ENCODE measurements around a stretch of chr6.

GRCh38 chr6:43219956-43220687 lies 9.2 kb downstream of the DNPH1 start:
- RRBS = no CpG with 5 or more reads among the region's 15 CpGs

- RRBS = 38% methylated on average over 2 of the region's 19 CpGs
These were observed 13.6 kb downstream of the LRRC73 start for GRCh38 chr6:43496306-43497136.

- RRBS = 2% methylated on average over 16 of the region's 39 CpGs
These were observed 521 bp downstream of the XPO5 start for GRCh38 chr6:43575217-43575817.

GRCh38 chr6:43579016-43579717 lies 3.2 kb downstream of the POLH start:
- RRBS = no CpG with 5 or more reads among the region's 4 CpGs

GRCh38 chr6:43676477-43677666 lies 10.7 kb downstream of the MRPS18A start:
- RRBS = no CpG with 5 or more reads among the region's 12 CpGs

DNA sequence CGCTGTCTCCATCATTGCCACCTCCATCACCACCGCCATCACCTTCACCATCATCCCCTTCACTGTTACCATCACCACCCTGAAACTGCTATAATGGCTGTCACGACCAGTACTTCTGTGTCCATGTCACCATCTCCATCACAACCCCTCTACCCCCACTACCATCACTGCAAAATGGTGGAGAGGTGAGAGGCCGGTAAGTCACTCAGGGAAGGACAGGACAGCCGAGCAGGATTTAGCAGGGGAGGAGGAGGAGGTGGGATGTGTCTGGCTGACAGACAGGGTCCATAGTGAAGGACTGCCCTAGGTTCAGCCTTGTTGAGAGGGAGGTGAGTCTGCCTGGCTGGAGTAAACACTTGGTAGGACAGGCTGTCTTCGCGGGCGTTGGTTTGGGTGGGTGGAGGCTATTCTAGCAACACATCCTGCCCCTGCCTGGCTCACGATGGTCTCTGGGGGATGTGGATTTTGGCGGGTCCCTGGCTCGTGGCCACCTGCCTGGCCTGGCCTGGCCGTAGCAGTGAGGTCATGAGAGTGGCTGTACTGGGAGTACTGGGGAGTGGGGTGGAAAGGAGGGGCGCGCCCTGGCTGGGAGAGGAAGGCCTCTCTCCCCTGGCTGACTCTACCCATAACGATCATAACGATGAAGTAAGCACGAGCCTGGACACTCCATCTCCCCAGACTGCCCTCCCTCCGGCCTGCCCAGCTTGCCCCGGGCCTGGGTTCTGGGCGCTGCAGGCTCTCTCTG lies 30.1 kb upstream of the MRPS18A start:
- RRBS = no CpG with 5 or more reads among the region's 20 CpGs

- RRBS = no CpG with 5 or more reads among the region's 9 CpGs
These were observed 26.9 kb upstream of the VEGFA start for GRCh38 chr6:43742983-43743610.

DNA sequence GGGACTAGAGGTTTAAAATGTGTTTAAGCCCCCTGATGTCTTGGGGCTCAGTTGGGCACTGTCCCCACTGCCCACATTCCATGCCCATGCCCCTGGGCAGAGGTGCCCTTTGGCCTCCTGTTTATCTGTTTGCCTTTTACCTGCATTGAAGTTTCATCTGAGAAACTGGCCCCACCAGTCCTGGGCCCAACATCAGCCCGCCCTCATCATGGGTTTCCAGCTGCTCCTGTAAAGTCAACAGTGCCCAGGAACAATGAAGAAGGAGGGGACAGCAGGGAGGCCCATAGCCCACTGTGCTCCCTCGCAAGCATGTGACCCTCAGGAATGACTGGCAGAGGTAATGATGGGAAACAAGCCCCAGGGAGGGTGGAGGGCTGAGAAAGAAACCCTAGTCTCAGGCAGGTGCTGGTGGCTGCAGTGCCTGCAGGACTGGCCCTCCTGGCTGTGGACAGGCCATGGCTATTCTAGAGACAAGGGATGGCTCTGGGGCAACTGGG lies 104.3 kb downstream of the VEGFA start:
- RRBS = no CpG with 5 or more reads among the region's 2 CpGs

- RRBS = no CpG with 5 or more reads among the region's 7 CpGs
These were observed 137.6 kb downstream of the MRPL14 start for GRCh38 chr6:43989611-43990083.

DNA sequence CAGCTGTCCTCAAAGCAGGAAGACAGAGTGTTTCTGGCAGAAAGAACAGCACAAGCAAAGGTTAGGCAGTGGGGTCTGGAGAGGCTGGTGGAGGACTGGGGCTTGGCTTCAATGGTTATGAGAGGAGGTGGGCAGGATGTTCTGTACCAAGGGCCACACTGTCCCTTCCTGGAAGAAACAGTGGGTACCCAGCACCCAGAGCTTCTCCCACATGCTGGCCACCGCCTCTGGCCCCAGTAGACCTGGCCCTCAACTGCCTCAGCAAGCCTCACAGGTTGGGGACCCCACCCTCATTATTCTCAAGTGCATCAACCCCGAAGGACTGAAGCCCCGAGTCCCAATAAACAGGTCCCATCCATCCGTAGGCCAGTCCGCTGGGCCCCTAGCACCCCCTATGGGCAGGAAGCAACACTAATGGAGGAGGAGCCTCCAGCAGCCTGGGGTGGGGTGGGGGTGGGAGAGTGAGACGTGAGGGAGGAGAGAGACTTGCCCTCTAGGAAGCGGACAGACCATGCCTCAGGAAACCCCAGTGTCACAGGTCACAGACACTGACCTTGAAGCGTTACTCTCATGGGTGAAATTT lies 126.1 kb downstream of the MRPL14 start:
- RRBS = no CpG with 5 or more reads among the region's 8 CpGs

DNA sequence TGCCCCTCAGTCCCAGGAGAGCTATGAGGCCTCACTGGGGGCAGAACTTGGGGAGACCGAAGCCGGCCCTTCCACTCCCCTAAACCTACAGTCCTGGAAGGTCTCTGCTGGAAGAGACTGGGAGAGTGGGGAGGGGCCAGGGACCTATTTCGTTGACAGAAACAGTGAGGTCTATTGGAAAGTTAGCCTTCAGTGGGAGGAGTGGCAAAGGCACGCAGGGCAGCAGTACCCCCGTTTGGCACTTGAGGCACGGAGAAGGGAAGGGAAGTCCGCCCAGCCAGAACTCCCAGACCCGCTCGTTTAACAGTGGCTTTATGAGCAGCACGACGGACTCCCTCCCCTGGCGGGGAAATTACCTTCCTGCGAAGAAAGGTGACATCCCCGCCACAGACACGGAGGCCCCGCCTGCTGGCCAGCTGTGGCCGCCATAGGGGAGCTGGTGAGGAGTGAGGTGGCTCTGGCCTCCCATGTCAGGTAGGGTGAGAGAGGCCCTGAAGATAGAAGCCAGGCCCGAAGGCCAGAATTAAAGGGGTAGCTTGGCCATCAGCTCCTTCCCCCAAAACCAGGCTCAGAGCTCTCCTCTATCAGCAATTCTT lies 123.9 kb downstream of the MRPL14 start:
- RRBS = no CpG with 5 or more reads among the region's 18 CpGs

DNA sequence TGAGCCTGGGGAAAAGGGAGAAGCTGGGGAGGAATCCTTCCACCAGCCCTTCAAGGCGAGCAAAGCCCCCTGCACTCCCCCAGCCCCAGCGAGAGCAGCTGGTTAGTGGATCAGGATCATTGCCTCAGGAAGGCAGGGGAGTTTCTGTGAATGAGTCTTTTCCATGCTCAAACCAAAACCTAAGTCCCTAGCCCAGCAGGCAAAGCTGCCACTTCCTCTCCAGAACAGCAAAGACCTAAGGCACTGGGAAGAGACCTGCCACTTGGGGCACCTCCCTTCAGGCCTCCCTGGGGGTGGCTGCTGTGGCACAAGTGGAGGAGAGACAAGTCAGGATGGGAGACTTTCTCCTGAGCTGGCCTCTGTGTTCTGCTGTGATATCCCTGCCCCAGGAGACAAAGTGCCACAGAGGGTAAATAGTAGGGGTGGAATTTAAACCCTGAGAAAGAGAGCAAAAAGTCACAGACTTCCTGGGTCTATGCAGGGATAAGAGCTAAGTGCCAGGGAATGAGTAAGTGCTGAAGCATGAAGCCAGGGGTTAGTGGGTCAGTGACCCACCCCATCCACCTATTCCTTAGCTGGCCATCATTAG lies 84.3 kb downstream of the MRPL14 start:
- RRBS = no CpG with 5 or more reads among the region's 2 CpGs

DNA sequence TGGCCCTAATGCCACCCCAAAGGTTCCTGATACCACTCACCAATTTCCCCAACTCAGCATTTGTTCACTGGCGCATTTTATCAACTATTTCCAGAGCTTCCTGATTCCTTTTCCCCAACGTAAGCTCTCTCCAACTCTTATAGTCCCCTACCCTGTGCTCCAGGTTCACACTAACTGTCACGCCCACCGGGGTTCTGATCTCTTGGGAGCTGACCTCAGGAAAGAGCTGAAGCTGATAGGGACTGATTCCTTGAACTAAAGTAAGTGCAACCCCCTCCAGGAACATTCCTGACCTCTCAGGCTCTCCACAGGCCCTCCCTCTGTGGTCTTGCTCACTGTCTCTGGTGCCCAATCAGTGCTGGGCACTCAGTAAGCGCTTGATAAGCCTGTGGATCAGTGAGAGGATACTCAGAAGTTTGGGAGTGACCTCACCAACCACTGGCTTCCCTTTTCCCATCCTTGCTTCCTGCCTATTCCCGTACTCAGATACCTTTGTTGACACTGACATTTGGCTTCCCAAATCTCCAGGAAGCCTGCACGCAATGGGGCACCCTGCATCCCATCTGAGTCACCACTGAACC lies 73.2 kb downstream of the MRPL14 start:
- RRBS = no CpG with 5 or more reads among the region's 7 CpGs

- RRBS = no CpG with 5 or more reads among the region's 22 CpGs
These were observed 68.5 kb downstream of the MRPL14 start for GRCh38 chr6:44058394-44059453.

DNA sequence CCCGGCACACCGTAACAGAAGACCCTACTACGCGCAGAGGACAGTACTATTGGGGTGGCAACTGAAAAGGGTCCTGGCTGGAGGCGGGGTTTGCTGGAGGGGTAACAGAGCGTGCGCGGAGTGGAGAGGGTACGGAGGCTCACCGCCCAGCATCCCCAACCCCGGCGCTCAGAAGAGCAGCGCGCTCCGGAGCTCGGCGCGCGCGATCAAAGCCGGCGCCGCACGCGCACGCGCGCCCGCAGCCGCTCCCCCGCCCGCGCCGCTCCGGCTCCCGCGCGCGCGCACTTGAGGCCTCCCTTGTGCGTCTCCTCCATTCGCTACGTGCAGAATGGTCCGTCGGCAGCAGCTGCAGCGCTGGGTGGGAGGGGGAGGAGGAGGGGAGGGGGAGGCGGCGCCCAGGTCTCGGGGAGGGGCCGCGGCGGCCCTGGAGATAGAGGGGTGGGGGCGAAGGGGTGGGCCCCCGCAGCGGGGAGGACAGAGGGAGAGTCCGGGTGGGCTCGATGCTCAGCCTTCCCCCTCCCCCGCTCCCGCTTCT lies 54.0 kb downstream of the MRPL14 start:
- RRBS = 2% methylated on average over 19 of the region's 59 CpGs

DNA sequence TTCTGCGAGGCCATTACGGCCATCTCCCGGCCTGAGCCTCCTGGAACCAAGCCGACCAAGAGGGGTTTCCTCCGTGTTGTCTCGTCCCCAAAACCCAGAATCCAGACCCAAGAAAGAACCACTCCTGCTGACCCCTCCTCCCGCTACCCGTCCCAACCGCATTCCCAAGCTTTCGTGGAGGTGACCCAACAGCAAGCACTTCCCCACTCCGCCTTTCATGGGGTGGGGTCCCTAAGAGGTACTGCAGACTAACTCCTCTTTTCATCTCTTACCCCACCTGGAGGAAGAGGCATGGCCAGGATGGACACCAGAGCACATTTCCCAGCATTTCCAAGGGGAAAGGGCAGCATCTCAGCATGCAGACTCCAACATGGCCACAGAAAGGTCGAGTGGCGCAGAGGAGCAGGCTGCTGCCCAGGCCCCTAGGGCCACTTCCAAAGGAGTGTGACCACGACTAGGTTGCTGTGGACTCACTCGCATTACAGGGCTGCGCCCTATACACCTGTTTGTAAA lies 53.5 kb downstream of the MRPL14 start:
- RRBS = 4% methylated on average over 3 of the region's 16 CpGs

- RRBS = no CpG with 5 or more reads among the region's 18 CpGs
These were observed 52.9 kb downstream of the MRPL14 start for GRCh38 chr6:44074220-44074886.

GRCh38 chr6:44101646-44102409 lies 25.4 kb downstream of the MRPL14 start:
- RRBS = no CpG with 5 or more reads among the region's 11 CpGs

GRCh38 chr6:44104379-44105213 lies 22.7 kb downstream of the MRPL14 start:
- RRBS = 5% methylated on average over 1 of the region's 8 CpGs

DNA sequence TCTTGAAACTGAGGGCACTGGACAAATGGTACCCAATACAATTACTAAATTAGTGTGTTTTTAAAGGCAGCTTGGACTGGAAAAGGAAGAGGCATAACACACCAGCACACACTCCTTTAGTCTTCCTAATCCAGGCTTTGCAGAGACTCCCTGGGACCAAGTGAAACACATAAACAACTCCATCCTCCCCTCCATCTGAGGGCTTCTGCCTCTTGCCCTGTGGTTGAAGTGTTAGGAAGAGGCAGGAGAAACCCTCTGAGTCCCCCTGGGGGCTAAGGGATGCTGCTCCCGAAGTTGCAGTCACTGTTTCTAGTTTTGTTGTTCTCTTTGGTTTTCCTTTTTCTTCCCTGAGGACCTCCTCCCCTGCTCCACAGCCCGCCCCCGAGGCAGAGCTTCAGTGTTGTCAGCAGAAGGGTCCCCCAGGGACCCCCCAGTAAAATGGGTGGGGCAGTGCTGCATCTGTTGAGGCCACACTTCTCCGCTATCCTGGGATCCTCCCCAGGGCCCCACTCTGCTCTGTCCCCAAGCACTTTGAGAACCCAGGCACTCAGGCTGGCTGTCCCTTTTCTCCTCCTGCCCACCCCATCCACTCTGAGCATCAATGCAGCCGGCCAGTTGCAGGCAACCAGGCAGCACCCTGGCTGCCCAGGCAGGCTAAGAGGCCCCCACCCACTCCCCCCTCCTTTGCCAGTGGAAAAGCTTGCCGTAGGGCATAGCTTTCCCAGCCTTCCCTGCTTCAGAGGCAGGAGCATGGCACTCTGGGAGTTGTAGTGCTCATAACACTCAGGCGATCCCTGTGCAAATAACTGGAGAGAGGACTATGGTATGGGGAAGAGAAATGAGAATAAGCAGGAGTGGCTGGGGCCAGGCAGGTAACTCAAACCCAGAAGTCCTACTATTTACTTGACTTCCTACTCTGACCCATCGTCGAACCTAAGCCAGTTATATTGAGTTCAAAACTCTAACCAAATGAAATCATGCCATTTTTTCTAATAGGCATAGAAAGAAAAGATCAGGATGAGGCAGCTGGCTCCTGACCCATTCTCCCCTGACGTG lies 6.1 kb downstream of the TMEM63B start:
- RRBS = no CpG with 5 or more reads among the region's 10 CpGs